Penis (tissue), 1 donor: Measurements from ENCODE around the genes SYT15B, FRMPD2 and ERCC6.

GRCh38 chr10:47763038-47763609, at the start of gene SYT15B:
Gene SYT15B, minus strand, starts transcription at chr10:47763592.
- PRO-cap, result no peak

GRCh38 chr10:48140287-48140613, 134.2 kb downstream of the FRMPD2 start:
- PRO-cap, result no peak

- PRO-cap, result no peak
Observed at GRCh38 chr10:48274611-48275024, at the start of gene FRMPD2. Gene FRMPD2, minus strand, starts transcription at chr10:48274696.

DNA sequence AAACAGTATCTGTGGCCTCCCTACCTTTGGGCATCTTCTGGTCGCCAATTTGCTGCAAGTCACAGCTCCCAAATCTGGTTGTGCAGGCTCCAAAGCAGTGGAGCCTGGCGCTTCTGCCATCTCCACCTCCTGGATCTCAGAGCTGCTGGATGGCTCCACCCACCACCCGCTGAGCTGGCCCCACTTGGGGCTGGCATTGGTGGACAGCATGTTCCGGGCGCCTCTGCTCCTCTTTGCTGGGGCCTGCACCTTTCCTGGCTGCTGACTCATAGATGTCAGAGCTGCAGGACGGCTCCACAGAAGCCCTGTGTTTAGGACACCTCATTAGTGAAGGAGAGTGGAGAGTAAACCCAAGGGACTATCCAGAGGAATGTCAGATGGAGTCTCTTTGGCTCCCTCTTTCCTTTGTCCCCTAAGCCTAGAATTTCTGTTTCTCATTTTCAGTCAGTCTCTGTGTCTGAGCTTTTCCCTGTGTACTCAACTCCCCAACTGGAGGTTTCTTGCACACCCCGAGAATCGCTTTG, 27.4 kb downstream of the MAPK8 start:
- PRO-cap, result no peak

DNA sequence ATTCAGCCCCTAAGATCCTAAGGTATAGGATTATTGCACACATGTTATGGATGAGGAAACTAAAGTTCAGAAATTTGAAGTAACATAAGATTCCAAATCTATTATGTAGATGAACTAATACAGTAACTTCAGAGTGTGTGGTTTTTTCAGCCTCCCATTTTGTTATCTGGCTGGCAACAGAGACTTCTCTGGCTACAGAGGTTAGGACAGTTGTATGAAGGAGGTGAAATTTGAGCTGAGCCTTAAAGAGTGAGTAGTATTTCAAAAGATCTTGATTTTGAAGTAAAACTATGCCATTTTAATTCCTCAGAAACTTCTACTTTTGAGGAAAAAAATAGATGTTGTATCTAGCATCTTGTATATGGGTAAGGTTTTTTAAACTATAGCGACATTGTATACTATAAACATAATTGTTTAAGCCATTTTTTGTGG, 125.5 kb downstream of the MAPK8 start:
- PRO-cap, result no peak

GRCh38 chr10:48439457-48440216, 133.2 kb downstream of the MAPK8 start:
- PRO-cap, result no peak

GRCh38 chr10:48476304-48476967, 128.4 kb downstream of the ARHGAP22 start:
- PRO-cap, result no peak

- PRO-cap, result unidirectional peak, minus-strand start at chr10:48656265
Observed at GRCh38 chr10:48655915-48656793, 28.5 kb upstream of the WDFY4 start.

- PRO-cap, result no peak
Observed at GRCh38 chr10:48683705-48684369, 836 bp upstream of the WDFY4 start.

DNA sequence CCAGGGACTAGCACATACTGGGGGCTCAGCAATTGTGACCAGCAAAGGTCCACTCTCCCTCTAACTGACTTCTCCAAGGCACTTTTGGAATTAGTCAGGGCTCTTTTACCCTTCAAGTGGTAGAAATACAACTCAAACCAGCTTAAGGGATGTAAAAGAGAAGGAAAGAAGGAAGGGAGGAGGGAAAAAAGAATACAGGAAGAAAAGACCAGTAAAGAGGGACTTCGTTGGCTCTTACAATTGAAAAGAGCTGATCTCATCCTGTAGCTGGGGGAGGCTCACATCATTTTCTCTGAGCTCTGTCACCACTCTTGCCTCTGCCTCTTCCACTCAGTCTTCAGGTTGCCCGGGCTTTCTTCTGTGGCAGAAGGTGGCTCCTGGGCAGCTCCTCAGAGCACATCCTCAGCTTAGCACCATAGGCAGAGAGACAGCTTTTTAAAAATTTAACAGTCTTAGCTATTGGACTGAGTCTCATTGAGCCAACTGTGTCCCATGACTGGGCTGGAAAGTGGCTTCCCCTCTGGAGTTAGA, 119.0 kb downstream of the WDFY4 start:
- PRO-cap, result no peak

- PRO-cap, result no peak
Observed at GRCh38 chr10:48934830-48935604, 4.6 kb downstream of the LRRC18 start.

GRCh38 chr10:49001200-49001726, 61.6 kb upstream of the LRRC18 start:
- PRO-cap, result no peak

DNA sequence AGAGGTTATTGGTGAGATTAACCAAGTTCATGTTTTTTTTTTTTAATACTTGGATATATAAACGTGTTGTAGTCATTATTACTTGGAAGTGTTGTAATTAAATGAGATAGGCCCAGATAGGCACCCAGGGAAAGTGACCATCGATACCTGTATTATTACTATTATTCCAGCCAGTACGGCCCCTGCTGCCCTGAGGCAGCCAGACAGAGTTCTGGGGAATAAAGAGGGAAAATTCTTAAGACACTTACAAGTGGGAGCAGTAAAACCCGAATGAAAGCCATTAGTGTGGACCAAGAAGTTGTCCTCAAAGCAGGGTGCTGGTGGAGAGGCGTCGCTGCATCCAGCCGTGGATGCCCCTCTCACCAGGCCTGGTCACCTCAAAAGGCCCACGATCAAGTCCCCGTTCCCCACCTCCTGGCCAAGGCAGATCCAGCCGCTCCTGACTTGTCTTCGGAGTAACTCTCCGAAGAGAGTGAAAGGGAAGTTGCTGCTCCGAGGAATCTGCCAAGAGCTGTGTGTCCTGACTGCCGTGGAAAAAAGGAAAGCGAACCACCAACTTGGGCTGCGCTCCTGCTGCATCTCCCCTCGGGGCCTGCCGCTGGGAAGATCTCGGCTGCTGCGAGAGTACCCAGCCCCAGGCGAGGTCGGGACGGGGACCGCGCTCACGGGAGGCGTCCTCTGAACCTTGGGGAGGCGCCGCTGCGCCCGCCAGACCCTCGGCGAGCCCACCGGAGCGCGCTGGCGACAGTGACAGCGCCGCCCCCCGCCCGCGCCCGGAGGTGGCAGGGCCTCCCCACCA, 569 bp downstream of the VSTM4 start:
- PRO-cap, result bidirectional peak, plus-strand start at position 637 of the sequence, minus-strand start at position 517 of the sequence

GRCh38 chr10:49177093-49177840, 10.9 kb downstream of the TMEM273 start:
- PRO-cap, result no peak

GRCh38 chr10:49183648-49184065, 4.5 kb downstream of the TMEM273 start:
- PRO-cap, result no peak

DNA sequence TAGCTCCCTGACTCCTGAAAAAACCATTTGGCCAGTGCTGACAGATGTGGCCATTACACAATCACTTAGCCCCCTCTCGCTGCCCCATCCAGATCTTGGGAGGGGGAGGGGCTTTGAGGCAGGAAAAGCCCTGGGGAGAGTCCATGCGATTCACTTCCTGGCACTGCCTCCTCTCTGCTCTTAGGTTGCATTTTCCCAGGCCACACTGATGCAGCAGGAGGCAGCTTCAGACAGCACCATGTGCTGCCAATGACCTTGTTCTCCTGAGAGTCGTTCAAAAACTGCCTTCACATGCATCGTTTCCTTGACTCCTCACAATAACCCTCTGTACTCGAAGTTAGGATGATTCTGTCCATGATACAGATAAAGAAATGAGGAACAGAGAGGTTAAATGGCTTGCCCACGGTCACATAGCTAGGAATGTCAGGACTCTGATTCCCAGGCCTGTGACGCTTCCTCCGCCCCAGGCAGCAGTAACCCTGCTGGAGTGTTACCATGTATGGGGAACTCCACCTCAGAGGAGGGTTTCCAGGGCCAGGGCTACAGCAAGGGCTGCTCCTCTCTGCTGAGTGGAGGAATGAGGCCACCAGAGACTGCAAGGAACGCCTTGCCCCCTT, 35.9 kb downstream of the DRGX start:
- PRO-cap, result no peak

- PRO-cap, result no peak
Observed at GRCh38 chr10:49524027-49524952, 14.6 kb downstream of the ERCC6 start.

DNA sequence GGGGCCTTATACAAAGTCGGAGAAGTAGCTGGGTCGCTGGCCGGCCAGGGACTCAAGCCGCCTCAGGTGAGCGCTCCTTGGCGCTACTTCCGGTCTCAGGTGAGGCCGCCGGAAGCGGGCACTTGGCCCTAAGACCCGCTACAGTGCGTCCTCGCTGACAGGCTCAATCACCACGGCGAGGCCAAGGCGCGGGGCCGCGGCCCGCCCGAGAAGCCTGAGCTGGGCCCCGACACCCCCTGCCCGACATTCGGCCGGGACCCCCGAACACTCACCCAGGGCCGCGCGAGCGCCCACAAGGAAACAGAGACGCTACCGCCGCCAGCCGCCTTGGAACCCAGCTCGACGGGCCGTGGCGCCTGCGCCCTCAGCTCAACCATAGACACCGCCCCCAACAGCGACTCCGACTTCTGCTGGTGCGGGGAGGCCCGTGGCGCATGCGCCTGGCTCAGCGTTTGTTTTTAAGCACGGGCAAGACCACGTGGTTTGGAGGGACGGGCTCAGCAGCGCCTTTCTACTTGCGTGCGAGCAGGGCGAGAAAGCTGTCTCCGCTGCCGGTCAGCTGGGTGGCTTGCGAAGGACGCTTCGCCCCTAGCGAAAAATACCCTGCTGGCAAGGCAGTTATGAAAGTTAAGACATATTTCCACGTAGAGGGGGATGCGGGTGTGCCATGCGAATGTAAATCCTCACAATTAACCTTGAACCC, at the start of gene ERCC6:
ERCC6 (minus strand) TSS at position 432 of the 703 bp plus-strand sequence.
- PRO-cap, result bidirectional peak, plus-strand start at position 166 of the sequence, minus-strand start at position 88 of the sequence; bidirectional peak, plus-strand start at position 512 of the sequence, minus-strand start at position 351 of the sequence

DNA sequence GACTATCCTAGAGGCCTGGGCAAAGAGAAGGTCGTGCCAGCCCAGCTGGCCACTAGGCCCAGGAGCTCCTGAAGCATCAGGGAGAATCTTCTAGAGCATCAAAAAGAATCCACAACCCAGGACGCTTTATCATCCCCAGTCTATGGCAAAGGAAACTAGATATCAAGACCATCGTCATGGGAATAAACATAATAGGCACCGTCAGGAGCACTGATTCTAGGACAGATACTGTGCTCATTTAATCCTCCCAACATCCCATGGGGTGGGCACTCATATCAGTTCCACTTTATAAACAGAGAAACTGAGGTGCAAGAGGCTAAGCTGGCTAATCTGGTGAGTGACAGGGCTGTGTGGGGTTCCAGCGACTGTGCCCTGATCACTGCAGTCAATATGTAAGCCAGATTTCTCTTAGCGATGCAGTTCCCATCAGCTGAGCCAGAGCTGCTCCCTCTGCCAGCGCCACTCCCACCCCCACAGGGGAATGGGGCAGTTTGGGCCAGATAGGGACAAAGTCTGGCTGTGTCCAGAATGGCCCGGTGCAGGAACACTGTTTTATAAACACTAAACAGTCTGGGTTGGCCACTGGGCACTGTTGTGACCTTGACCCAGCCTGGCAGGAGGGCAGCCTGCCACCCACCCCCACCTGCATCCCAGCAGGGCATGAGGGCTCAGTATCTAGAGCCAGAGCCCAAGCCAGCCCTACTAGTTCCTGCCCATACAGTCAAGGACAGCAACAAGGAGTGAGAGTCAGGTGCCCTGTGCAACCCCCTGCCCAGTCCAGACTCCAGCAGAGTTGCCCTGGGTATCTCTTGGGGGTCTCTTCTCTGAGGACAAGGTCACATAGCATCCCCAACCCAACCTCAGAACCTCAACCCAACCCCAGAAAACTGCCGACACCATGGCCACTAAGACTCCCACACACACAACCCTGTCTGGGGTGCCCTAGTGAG, 1.4 kb downstream of the OGDHL start:
- PRO-cap, result no peak

DNA sequence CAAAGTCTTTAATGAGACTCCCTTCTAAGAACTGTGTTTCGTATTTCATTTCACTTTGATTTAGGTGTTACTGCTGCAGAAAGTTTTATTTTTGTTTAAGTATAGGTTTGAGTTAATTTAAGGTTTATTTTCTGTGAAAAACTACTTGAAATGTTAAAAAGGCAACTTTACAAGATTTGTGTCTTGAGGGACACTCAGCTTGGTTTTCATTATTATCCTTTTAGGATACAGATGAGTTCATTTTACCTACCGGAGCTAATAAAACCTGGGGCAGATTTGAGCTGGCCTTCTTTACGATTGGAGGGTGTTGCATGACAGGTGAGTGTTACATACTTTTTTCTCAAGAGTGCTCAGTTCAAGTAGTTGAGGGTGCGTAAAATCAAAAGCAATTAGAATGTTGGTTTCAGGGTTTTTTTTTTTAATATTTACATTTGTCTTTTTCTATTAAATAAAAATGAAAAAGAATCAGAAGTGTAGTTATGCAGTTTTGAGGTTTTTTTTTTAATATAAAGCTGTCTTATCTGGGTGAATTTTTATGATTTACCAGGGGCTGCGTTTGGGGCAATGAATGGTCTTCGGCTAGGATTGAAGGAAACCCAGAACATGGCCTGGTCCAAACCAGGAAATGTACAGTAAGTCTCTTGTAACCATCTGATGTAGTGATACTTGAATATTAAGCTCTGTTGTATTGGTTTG, 10.2 kb downstream of the TIMM23B start:
- PRO-cap, result no peak